Gastrocnemius medialis (tissue), 3 donors: Measurements from ENCODE around the genes NT5C1B and WDR35.

DNA sequence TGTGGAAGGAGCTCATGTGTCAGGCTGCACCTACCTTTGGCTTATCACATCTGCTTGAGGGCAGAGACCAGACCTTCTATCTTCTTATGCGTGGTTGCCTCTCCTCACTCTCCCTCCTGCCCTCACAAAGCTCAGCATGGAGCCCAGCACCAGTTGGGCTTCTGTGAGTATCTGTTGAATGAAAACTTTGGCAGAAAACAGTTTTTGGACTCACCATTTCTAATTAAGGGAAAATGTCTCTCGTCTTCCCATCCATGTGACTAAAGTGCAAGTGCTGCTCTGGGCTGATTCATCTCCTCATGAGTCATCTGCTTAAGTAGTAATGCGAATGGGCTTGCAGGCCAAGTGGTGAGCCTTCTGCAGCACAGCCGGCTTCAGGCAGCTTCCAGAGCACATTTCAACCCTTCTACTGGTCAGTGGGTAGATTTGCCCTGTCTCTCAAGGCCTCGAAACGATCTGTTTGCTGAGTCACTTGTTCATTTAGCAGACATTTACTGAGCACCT lies 102.6 kb downstream of the VSNL1 start:
- PRO-cap: no peak
- RAMPAGE, long total RNA, 3 experiments: no peak in any of the 3 experiments

- PRO-cap: no peak
- RAMPAGE, long total RNA, 3 experiments: no peak in any of the 3 experiments
Measured at GRCh38 chr2:17878738-17879162, 283 bp downstream of the KCNS3 start.

- PRO-cap: no peak
- RAMPAGE, long total RNA, 3 experiments: no peak in any of the 3 experiments
Measured at GRCh38 chr2:18589346-18589808, at the start of gene NT5C1B. TSS of gene NT5C1B (minus strand) at chr2:18589569.

GRCh38 chr2:18648038-18648279 lies 58.6 kb upstream of the NT5C1B start:
- PRO-cap: no peak
- RAMPAGE, long total RNA, 3 experiments: no peak in any of the 3 experiments

DNA sequence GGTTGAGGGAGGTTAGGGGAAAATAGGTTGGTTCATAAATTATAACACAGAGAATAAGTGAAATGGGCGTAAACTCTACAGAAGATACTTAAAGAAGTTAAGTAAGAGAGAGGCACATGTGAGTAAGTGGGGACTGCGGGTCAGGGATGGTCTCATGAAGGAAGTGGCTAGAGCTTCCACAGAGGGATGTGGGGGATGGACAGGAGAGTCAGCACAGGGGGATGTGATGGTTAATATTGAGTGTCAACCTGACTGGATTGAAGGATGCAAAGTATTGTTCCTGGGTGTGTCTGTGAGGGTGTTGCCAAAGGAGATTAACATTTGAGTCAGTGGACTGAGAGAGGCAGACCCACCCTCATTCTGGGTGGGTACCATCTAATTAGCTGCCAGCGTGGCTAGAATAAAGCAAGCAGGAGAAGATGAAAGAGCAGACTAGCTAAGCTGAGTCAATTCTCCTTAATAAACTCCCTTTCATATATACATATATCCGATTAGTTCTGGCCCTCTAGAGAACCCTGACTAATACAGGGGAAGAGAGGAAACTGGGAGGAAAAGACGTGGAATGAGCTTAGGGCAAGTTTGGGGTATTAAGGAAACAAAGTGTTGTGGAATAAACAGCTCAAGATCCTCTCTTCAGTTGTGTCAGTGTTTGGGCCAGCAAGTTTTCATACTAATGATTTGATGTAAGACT lies 135.0 kb upstream of the NT5C1B start:
- PRO-cap: no peak
- RAMPAGE, long total RNA, 3 experiments: no peak in any of the 3 experiments

- PRO-cap: no peak
- RAMPAGE, long total RNA, 3 experiments: no peak in any of the 3 experiments
Measured at GRCh38 chr2:18992036-18992298, 366.5 kb downstream of the OSR1 start.

DNA sequence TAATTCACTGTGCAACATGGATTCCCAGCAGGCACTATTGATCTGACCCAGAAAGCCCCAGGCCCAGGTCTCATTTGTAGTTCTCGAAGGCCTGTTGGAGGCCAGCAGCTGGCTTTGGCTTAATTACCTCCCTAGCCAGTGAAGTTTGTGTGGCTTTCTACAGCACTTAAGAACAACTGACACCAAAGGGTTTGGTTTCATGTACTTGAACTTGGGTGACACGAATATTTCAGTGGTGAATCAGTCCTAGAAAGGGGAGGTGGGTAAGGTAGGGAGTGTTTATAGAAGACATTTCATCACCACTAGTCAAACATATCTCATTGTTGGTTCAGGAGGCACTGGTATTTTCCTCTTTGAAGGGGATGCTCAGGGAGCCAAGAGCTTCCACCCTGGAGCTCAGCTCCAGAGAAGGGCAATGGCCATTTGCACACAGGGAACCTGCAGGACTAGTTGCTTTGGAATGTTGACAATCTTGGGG lies 217.7 kb downstream of the OSR1 start:
- PRO-cap: no peak
- RAMPAGE, long total RNA, 3 experiments: no peak in any of the 3 experiments

- PRO-cap: no peak
- RAMPAGE, long total RNA, 3 experiments: no peak in any of the 3 experiments
Measured at GRCh38 chr2:19597596-19597945, 239.1 kb upstream of the OSR1 start.

- PRO-cap: bidirectional peak, plus-strand start at chr2:19990211, minus-strand start at chr2:19990135
- RAMPAGE, long total RNA, 3 experiments: start-site peak on the minus strand in 3 of 3 experiments, at chr2:19990081-19990149 at its widest, 37 to 149 reads per replicate
Measured at GRCh38 chr2:19989983-19990422, at the start of gene WDR35. TSS of gene WDR35 (minus strand) at chr2:19990105.

DNA sequence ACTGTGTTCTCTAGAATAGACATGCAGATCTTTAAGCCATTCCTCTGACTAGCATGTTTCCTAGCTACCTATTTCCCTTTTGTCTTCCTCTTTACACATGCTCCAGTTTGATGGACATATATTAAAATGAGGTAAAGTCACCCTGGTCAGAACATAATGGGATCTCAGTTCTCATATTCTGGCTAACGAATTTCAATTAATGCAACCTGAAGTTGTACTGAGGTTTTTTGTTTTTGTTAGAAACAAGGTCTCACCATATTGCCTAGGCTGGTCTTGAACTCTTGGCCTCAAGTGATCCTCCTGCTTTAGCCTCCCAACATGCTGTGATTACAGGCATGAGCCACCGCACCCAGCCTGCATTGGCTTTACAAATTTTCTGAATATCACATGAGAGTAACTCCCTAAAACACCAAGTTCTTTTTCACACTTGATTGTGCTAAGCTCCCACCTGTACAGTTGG lies 9.5 kb downstream of the LAPTM4A start:
- PRO-cap: no peak
- RAMPAGE, long total RNA, 3 experiments: no peak in any of the 3 experiments

- PRO-cap: no peak
- RAMPAGE, long total RNA, 3 experiments: no peak in any of the 3 experiments
Measured at GRCh38 chr2:20108816-20109015, 57.3 kb upstream of the LAPTM4A start.

GRCh38 chr2:20136155-20136642 lies 84.8 kb upstream of the LAPTM4A start:
- PRO-cap: no peak
- RAMPAGE, long total RNA, 3 experiments: no peak in any of the 3 experiments

DNA sequence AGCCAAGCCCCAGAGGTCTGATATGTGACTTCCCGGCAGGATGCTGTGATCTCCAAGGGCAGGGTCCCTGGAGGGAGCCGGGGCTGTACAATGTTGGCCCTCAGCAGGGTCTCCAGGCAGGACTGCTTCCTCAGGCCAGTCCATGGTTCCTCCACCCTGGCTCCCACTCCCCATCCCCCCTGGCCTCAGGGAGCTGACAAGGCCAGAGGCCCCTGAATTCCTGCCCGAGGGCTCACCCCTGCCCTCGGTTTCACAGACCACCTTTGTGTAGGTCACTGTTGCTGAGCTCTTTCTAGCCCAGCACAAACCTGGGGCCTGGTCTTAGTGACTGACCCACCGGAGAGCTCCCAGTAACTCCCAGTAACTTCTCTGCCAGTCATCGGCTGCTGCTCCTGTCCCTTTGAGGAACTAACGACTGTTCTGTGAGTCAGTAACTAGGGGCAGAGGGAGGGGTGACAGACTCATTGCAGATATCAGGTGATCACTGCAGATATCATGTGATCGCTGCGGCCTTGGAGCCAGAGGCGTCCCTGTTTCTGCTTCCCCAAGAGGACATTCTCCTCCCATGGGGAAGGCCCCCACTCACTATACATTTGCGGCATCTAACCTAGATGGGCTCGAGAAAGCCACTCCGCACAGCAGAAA lies 38.6 kb downstream of the SDC1 start:
- PRO-cap: no peak
- RAMPAGE, long total RNA, 3 experiments: no peak in any of the 3 experiments

- PRO-cap: no peak
- RAMPAGE, long total RNA, 3 experiments: no peak in any of the 3 experiments
Measured at GRCh38 chr2:20223806-20224172, 1.1 kb downstream of the SDC1 start.

- PRO-cap: no peak
- RAMPAGE, long total RNA, 3 experiments: no peak in any of the 3 experiments
Measured at GRCh38 chr2:20236522-20237074, 11.7 kb upstream of the SDC1 start.

DNA sequence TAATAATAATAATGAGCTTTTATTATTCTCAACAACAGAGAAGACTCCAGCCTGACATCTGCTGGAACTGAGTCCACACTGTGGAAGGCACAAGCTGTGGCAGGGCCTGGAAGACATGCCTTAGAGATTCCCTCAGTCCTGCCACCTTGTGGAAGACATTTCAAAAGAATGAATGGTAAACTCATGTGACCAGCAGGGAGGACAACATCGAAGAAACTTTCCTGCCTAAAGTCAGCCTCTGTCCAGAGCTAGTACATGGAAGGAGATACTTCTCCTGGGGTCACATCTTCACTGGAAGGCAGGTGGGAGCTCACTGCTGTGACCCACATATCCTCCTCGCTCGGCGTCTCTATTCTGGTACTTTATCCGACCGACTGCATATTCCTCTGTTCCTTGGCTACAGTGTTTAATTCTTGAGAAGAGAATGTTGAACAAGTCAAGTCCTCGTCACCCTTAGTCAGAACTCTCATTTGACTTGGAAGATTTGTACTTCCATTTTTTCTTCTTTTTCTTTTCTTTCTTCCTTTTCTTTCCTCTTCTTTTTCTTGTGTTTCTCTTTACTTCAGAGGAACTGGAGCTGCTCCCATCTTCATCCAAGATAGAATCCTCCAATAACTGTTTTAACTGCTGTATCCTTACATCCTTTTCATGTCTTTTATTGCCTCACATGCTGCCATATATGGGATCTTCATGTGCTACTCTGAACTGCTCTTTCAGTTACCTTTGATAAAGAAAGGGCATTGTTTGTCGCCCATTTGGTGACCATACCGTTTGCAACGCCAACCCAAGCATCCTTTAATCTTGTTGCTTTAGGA lies 59.4 kb downstream of the PUM2 start:
- PRO-cap: no peak
- RAMPAGE, long total RNA, 3 experiments: no peak in any of the 3 experiments

DNA sequence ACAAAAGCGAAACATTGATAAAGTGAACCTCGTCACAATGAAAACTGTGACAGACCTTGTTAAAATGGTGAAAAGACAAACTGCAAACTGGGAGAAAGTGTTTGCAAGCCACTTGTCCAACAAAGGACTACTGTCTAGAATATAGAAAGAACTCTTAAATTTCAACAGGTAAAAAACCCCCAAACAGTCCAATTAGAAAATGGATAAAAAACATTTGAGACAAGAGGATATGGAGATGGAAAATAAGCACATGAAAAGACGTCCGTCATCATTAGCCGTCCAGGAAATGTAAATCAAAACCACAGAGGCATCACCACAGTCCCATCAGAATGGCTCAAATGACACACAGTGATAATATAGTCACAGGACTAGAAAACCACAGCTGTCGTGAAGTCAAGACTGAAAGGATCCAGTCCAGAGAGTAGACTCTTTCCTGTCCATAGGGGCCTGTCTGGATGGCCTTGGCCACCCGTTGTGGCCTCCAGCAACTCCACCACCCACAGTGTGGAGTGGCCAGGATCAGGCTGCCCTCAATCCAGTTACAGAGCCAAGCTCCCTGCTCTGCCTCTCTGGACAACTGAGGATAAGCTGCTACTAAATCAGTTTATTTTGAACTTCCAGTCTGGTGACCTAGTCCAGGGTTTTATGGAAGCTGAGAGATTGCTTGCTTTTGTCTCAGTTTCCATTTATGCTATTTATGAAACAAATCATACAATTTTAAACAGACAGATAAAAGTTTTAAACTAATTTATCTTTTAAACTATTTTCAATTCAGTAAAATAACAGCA lies 60.3 kb downstream of the RHOB start:
- PRO-cap: bidirectional peak, plus-strand start at position 412 of the sequence, minus-strand start at position 290 of the sequence
- RAMPAGE, long total RNA, 3 experiments: no peak in any of the 3 experiments

DNA sequence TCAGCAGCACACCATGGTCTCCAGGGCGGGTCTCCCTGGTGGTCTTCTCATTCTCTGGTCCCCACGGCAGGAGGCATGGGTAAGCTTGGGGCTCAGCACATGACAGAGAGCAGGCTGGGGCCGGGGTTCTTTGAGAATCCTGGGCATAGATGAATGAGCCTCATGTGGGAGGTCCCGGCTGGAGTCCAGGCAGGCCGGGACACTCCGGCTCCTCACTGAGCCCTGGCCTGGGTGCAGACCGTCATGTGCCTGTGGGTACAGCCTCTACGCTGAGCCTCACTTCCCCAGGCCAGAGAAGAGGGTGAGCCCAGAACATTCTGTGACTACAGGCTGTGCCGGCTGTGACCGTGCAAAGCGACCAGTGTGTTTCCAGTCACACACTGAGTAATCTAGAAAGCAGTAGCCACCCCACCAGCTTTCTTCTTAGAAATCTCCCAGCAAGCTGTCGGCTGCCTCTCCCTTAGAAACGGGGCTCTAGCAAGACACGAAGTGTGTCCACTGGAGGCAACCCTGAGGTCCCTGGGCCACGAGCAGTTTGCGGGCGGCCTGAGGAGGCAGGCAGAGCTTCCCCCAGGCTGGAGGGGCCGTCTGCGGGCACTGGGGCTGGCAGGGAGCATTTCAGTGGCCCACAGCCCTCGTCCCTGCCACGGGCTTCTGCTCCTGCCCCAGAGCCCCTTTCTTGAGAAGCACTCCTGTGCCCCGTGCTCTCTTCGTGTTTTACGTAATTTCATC lies 93.2 kb downstream of the RHOB start:
- PRO-cap: bidirectional peak, plus-strand start at position 376 of the sequence, minus-strand start at position 217 of the sequence
- RAMPAGE, long total RNA, 3 experiments: start-site peak on the minus strand in 3 of 3 experiments, centred at positions 109 to 215 of the sequence, 17 to 358 reads per replicate

GRCh38 chr2:20578822-20579958 lies 71.7 kb downstream of the HS1BP3 start:
- PRO-cap: no peak
- RAMPAGE, long total RNA, 3 experiments: no peak in any of the 3 experiments

GRCh38 chr2:20599888-20600608 lies 50.9 kb downstream of the HS1BP3 start:
- PRO-cap: no peak
- RAMPAGE, long total RNA, 3 experiments: no peak in any of the 3 experiments